Diencephalon (tissue), 2 donors: ENCODE measurements around the genes PNMA8C and TMEM160.

GRCh38 chr19:46428624-46429301 lies at the start of gene PNMA8C:
TSS of gene PNMA8C (minus strand) at chr19:46428936.
- RAMPAGE, long total RNA: no peak

- RAMPAGE, long total RNA: no peak
Measured at GRCh38 chr19:46480852-46481500, 9.6 kb upstream of the PNMA8A start.

- RAMPAGE, long total RNA: no peak
Measured at GRCh38 chr19:46492875-46493183, 2.8 kb downstream of the PNMA8B start.

- RAMPAGE, long total RNA: no peak
Measured at GRCh38 chr19:46644756-46645097, 8.7 kb upstream of the GNG8 start.

DNA sequence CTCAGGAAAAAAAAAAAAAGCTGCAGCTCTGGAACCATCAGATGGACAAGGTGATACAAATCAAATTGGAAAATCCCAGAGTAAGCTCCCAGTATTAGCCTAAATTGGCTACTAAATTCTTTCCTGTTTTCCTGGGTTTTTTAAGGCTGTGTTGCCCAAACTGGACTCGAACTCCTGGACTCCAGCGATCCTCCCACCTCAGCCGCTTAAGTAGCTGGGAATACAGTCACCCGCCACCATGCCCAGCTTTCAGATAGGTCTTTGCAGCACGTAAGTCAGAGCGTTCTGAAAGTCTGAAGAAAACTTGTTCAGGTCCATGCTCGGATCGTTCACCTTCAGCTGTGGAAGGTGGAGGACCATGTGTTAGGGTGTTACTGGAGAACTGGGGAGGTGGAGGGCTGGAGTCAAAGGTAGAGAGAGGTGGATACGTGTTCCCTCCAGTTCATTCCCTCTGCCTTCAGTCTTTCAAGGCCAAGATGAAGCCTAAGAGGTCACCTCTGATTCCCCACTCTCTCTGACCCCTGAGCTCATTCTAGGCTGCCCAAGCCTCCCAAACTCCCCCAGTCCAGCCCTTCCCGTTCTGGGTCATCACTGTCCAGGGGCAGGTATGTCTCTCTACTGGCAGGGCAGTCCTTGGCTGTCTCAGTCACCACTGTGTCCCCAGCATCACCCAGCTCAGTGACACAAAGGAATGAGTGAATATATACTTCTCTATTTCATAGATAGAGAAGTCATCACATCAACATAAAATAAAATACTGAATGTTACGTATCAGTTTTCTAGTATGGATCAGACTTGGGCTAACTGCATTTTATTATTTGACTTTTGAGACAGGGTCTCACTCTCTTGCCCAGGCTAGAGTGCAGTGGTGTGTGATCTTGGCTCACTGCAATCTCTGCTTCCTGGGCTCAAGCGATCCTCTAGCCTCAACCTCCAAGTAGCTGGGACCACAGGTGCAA lies 12.2 kb upstream of the DACT3 start:
- RAMPAGE, long total RNA: no peak

DNA sequence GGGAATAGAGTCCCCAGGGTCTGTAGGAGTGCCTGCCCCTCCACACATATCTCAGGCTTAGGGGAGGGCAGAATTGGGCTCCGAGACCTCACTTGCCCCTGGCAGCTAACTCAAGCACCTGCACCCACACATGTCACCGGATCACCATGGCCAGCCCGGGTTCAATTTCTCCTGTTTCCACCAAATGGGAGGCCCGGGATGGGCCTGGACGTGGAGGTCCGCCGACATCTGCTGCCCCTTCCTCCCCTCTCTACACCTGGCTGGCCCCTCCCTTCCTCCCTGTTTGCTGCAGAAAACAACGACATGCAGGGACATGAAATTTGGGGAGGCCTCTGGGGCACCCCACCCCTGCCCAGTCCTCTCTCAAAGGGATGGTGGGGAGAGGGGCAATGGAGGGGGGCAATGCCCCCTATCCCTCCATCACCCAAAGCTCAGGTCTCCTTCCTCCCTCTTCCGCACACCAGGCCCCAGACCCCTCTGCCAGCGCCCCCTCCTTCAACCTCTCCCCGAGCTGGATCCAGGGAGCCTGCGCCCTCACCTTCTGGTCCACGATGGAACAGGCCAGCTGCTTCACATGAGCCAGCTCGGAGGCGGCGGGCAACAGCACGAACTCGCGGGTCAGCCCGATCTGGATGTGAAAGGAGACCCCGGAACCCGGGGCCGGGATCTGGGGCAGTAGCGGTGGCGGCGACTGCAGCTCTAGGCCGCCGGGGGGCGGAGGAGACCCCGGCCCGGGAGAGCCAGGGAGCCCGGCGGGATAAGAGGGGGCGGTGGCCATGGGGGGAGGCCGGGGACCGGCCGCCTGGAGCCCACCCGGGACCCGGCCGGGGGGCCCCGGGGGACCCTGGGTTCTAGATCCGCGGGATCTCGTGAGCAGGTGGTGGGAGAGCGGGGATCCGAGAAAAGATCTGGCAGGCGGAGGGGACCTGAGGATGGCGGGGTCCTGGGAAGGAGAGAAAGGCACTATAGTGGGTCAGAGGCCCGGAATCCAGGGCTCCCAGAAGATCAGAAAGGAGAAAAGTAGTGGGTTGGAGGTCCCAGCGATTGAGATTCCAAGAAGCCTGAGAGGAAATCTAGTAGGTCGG lies 979 bp downstream of the PRKD2 start:
- RAMPAGE, long total RNA: no peak

DNA sequence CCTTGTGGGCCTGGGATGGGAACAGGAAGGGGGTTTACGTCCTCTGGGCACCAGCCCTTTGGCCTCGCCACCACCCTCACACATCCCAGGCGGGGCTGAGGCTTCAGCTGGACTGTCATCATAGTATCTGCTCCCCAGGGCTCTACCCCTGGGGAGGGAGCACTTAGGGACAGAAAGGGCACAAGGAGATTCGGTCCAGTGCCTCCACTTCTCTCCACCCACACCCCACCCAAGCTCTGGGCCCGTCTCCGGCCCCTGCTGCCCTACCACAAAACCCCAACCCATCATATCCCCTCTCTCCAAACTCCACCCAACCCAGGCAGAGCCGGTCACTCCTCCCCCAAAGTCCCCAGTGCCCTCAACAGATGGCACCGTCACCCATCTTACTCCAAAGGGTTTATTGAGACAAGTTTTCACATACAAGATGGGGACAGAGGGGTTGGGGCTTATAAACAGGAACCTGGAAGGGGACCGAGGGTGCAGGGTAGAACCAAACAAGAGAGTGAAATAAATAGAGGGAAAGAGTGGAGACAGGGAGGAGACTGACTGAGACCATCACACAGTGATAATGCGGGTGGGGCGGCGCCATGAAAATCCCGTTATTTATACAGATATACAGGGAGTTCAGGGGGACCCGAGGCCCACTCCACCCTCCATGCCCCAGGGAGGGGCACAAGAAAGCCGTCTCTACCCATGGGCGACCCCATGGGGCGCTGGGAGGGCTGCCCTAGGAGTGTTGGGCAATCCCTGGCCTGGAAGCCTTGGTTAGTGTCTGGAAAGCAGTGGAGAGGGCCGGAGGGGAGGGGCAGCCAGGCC lies 2.4 kb upstream of the PRKD2 start:
- RAMPAGE, long total RNA: no peak

- RAMPAGE, long total RNA: no peak
Measured at GRCh38 chr19:46723986-46724882, 7.3 kb upstream of the PRKD2 start.

GRCh38 chr19:46796354-46796801 lies 8.0 kb upstream of the SLC1A5 start:
- RAMPAGE, long total RNA: no peak

- RAMPAGE, long total RNA: no peak
Measured at GRCh38 chr19:46839817-46840266, 10.8 kb downstream of the AP2S1 start.

GRCh38 chr19:46861302-46861569 lies 439 bp downstream of the ARHGAP35 start:
- RAMPAGE, long total RNA: no peak

- RAMPAGE, long total RNA: no peak
Measured at GRCh38 chr19:46862556-46863416, 2.0 kb downstream of the ARHGAP35 start.

DNA sequence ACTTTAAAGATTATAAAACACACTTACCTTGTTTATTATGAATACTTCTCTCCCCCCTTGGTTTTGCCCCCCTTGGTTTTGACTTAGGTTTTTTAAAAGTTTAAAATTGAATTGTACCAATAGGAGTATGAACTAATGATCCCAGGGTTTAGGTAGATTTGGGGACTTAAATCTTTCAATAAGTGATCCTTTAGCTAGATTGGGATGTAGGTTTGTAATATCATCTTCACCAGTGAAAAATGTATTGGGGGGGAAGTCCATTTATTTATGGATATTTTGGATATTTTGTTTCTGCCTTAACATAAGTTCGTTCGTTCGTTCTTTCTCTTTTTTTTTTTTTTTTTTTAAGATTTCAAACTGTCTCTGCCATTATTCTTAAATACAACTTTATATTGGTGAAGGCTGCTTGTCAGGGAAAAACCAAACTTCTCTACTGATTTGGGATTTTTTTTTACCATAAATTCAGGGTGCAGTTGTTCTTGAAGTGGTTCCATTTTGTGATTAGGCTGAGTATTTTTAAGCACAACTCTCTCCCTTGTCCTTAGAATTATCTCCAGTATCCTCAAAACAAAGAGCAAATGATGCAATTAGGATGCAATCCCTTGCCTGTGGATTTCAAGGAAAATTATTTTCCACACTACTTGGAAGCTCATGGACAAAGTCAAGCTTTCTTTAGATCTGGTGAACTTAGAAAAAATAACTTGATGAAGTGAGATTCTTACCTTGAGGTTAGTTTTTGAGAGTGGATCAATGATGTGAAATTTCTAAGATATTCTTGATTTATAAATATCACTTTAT lies 33.0 kb downstream of the ARHGAP35 start:
- RAMPAGE, long total RNA: no peak

GRCh38 chr19:46899077-46899441 lies 38.3 kb downstream of the ARHGAP35 start:
- RAMPAGE, long total RNA: no peak

DNA sequence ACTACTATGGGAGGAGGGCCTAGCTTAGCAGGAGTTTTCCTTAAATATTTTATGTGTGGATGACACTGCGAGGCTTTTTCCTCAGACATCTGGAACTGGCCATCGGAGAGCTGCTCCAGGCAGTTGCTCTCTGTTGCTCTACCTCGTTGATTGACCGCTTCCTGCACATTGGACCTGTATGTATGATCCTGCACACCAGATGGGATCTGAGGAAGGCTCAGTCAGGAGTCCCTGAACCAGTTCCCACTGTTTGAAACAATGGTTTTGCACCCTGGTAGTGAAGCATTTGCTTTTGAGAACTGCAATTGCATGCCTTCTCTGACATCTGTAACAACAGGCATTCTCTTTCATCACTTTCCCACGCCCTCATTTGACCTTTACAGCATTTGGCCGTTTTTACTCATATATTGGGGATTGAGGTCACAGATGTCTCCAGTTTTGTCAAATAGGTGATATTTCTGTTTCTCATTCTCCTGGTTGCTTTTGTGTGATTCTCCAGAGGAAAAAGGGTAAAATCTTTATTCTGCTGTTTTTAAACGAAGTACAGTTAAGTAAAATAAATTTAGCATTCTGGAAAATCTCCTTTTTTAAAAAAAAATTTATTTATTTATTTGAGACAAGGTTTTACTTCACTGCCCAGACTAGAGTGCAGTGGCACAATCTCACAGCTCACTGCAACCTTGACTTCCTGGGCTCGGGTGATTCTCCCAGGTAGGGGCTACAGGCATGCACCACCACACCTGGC lies 61.0 kb upstream of the NPAS1 start:
- RAMPAGE, long total RNA: no peak

DNA sequence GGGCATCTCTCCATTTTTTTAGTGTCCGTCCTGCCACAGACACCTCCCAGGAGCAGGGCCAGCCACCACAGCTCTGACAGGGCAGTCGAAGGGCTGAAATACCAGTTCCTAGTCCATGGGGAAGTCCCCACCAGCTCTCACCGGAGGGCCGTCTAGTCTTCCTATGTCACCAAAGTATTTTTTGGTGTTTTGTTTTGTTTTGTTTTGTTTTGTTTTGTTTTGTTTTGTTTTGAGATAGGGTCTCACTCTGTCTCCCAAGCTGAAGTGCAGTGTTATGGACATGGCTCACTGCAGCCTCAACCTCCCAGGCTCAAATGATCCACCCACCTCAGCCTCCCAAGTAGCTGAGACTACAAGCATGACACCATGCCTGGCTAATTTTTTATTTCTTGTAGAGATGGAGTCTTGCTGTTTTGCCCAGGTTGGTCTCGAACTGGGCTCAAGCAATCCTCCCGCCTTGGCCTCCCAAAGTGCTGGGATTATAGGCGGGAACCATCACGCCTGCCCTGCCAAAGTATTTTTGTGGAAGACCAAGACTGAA lies 37.9 kb upstream of the NPAS1 start:
- RAMPAGE, long total RNA: no peak

DNA sequence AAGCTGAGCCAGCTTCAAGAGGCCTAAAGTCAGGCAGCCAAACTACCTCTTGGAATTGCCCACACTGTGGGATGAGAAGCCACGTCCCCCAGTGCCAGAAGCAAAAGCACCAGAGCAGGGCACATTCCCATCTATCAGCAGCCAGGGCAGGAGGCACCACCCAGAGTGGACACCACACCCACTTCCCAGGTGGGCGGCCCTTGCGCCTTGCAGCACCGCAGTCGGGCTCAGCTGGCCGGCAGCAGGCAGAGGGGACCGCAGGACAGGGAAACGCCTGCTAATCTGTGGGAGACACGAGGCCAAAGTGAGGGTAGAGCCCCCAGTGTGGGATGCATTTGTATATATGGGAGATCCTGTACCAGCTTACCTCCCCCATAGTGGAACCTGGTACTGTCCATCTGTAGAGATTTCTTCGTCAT lies 31.1 kb upstream of the NPAS1 start:
- RAMPAGE, long total RNA: no peak

- RAMPAGE, long total RNA: no peak
Measured at GRCh38 chr19:47047640-47048338, 635 bp downstream of the TMEM160 start.

DNA sequence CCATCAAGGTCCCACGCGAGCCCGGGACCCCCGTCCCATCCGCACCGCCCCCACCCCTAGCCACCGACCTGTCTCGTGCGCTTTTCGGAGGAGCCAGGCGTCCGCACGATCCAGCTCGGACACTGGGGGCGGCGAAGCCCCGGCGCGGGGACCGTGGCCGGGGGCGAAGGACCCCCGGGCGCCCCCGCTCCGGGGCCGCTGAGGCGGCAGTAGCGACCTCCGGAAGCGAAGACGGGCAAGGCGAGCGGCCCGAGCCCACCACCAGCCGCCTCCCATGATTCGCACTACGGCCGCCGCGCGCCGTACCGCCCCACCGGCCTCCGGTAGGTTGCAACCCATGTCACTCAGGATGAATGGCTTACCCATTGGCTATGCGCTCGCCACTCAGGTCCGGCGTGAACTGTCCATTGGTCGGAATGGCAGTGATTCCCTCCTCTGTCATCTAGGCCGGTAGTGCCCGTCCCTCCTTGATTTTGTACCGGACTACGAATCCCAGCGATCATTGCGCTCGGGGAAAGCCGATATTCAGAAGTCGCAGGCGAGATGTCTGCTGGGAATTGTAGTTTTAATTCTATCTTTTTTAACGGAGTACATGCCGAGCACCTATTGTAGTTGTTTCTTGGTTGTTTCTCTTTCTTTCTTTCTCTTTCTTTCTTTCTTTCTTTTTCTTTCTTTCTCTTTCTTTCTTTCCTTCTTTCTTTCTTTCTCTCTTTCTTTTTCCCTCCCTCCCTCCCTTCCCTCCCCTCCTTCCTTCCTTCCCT lies at the start of gene TMEM160:
TMEM160 (minus strand) TSS at position 286 of the 761 bp plus-strand sequence.
- RAMPAGE, long total RNA: no peak

DNA sequence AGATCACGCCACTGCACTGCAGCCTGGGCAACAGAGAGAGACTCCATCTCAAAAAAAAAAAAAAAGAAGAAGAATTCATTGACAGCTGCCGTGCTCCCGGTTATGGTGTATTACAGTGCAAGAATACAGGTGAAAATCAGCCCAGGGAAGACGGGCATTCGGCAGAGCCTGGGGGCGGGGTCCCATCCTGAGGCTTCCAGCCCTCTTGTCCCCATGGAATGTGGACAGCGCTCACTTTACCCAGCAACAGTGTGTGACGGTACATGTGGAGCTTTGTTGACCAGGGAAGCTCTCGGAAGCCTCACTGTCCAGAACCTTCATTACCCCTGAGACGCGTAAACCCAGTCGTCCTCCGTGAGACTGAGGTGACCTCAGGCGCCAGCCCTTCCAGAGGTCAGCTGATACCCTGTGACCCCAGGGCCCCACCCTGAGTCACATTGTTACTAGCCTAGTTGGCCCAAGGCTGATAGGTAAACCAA lies 10.1 kb upstream of the TMEM160 start:
- RAMPAGE, long total RNA: no peak